Endothelial cell (in vitro differentiated cells): Measurements from ENCODE around the genes DMAC1 and PSIP1.

DNA sequence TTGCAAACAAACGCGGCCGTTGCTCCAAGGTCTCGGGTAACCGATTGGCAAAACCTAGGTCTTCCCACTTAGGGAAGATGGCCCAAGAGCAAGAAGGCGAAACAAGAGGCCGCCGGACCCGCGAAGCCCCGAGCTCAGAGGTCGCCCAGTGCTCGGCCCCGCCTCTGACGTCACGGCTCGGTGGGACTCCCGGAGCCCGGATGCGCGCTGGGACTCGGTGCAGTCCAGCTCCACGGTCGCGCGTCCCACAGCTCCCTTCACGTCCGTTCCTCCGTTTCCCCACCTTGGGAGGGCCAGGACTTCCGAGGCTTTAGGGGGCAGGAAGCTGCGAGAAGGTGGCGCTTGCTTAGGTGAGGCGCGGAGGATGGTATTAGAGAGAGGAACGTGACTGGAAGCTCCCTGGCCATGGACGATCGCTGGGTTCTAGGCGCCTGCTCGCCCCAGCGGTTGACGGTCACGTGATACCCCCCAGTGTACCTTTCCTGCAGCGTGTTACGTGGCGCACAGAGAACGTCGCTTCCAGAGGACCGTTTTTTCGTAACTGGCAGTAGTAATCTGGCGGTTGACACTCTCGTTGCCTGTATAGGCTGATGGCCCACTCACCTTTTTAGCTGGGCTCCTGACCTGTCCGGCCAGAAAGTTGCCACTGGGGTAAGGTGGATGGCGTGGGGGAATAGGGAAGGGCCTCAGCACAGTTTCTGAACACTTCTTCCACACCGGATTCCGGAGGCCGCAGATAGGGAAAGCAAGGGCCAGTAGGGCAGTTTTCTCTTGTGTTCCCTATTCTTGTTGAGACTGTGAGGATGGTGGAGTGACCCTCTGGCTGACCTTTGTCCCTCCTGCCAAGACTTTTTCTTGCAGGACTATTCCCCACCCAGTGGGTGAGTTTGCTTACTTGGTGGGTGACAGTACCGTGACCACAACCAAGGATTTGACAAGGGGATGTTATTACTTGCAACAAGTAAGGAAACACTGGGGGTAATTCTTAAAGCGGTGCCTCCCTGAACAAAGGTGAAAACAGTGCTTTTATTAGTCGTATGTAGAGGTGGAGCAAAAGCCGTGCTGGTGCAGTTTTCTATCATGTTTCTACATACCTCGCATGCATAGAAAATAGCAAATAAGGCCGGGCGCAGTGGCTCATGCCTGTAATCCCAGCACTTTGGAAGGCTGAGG lies 41.4 kb upstream of the KDM4C start:
- PRO-cap: bidirectional peak, plus-strand start at position 213 of the sequence, minus-strand start at position 150 of the sequence

- PRO-cap: bidirectional peak, plus-strand start at chr9:7799452, minus-strand start at chr9:7799353; bidirectional peak, plus-strand start at chr9:7799958, minus-strand start at chr9:7799778
Measured at GRCh38 chr9:7799091-7800233, at the start of gene DMAC1. TSS of gene DMAC1 (minus strand) at chr9:7799778.

- PRO-cap: no peak
Measured at GRCh38 chr9:8058243-8058442, 258.6 kb upstream of the DMAC1 start.

DNA sequence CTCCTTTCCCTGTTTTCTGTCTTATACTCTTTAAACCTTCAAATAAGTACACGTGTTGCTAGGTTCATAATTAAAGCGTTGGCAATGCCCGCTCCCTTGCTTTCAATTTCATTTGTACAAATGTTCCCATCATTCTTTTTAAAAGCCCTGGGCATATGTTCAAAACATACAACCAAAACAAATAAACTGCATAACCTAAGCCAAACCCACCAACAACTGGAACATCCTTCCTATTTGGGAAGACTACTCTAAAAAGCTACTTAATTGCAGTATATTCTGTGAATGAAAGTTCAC lies 1071.4 kb upstream of the DMAC1 start:
- PRO-cap: no peak

DNA sequence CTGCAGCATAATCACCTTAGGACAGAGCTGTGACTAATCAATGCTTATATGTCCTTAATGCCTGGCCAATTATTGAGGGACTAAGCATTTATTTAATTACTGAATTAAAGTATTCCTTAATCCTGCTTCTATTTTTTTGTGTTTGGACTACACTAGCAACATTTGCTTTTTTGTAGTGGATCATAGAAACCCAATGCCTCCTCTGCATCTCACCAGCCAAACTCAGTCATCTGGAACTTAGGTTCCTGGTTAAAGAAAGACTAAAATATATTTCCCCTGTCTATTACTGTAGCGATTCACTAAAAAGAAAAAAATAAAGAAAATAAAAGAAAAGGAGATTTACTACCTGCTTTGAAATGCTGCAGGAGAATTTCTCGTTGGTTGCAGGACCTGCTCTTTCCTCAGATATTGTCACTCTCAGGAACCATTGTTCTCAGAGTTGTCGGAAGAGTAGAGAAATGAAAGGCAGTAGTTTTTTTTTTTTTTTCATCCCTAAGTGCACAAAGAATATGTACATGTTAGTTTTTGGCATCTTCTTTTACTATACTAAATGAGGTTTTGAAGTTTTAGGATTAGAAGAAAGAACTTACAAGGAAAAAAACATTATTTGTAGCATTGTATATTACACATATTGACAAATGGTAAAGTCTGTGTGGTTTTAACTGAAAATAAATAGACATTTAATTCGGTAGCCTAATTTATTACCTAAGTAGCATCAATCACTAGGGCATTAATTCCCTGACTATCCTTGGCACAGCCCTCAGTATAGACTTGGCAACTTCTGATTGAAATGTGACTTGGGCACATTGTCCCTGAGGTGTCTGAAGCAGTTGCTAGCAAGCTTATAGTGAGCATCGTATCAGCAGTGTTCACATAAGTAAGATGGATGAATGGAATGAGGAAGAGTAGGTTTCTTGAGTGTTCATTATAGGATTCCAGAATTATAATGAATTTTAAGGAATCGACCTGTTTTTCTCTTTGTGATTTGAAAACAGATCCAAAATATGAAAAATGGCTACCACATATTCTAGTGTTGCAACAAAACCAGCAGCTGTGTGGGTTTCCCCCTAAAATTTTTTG lies 15.8 kb downstream of the LURAP1L start:
- PRO-cap: no peak

DNA sequence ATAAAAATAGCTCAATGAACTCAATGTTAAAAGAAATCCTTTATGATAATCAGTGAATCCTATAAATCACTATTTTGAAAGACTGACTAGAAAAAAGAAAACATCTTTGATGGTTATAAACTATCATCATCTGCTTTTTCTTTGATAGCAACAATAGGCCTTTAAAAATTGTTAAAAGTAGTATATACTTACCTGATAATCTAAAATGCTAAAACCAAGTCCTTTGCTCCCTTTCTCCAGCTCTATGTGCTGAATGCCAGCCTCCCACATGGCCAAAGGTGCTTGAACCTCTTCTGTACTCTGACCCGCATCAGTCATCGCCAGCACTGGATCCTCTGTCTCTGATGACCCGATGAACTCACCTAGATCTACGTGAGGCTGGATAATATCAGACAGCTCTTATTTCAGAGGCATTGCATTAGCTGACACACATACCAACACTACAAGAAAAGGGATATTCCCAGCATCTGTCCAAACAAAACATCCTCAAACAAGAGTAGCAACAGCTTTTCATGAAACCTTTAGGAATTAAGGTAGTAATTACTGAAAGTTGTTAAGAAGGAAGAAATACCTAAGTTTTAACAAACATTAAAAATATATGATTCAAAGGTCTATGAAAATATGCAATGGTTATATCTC lies 89.5 kb downstream of the MPDZ start:
- PRO-cap: no peak

GRCh38 chr9:14212829-14213240 lies 101.1 kb downstream of the NFIB start:
- PRO-cap: no peak

DNA sequence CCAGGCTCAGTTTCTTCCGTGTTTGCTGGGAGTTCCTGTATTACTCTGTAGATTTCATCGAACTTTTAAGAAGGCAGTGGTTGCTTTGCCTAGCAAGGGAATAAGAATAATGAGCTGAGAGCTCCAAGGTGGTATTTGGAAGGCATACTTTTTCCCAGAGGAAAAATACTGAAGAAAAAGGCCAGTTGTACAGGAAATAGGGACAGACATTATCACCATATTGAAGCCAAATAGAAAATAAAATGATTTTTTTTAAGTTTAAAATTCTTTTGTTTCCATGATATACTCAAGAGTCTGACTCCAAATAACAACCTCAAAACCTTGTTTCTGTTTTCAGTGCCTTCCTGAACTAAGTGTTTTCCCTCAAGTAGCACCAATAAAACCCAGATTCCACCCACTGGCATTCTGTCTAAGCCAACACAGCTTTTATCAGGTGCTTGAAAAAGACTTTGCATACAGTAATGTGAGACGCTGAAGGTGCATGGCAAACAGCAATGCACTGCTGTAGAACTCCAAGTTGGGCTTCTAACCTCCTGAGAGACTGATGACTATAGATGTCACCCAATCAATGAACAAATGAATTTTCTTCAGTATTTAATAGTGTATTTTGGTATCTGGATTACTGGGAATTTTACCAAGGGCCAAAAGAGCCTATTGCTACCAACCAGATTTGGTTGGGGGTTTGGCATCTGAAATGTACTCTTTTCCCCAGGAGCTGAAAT lies 95.8 kb downstream of the NFIB start:
- PRO-cap: no peak

- PRO-cap: no peak
Measured at GRCh38 chr9:14221526-14222061, 92.3 kb downstream of the NFIB start.

DNA sequence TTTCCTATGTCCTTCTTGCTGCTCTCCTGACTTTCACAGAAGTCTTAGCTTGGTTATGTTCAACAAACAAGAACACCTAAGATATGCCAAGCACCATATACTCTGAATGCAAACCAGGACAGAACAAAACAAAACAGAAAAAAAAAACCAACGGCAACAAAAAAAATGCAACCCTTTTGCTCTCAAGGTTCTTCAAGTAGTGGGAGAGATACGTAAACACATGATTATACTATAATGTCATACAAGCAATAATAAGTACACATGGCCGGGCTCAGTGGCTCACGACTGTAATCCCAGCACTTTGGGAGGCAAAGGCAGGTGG lies 68.7 kb downstream of the NFIB start:
- PRO-cap: no peak

DNA sequence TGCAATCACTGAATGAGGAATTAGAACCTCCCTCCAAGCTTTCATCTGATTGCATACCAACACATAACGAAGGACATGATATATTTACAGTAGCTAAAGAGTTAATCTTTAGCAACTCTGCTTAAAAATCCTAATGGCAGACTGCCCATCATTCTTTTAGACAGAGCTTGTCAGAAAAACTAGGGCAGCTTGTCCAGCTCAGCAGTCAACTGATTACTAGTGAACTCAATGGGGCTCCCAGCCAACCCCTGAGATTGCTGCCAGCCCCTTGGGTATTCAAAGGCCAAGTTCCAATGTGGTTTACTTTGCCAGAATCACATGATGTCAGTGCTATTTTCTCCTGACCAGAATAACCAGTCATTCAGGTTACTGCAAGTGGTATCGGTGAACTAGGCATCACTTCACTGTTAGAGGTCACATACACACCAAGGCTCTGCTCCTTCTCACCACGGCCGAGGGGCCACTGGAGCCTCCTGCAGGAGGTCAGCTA lies 62.7 kb downstream of the NFIB start:
- PRO-cap: no peak

DNA sequence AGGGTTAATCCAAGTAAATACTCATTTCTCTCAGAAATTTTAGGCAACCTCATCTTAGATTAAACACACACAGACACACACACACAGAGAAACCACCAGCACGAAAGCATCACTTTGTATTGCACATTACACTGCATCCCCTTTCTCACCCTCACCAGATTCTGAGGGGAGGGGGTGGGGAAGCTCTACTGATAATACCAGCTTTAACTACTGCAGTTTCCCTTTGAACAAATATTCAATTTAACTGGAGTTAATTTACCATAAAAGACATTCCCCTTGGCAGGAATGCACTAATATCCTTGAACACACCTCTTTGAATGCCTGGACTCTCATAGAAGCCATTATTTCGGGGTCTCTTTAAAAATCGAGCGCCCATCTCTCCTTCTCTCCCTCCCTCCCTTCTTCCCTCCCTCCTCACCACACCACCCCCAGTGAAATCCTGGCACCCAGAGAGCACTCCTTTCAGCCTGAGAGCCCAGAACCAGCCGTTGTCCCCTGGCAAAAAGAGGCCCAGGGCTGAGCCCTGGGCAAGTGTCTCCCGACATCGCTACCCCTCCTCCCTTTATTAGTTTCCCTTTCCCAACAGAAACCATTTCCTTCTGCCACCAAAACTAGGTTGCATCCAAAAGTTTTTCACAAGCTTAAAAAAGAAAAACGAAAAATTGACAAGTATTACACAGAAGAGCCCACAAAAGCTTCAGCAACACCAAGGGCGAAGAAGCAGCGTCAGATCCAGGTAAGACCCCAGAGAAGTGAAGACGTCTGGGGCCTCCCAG lies 2.9 kb upstream of the NFIB start:
- PRO-cap: bidirectional peak, plus-strand start at position 78 of the sequence, minus-strand start outside the sequence

GRCh38 chr9:14320766-14321502 lies 7.0 kb upstream of the NFIB start:
- PRO-cap: no peak

DNA sequence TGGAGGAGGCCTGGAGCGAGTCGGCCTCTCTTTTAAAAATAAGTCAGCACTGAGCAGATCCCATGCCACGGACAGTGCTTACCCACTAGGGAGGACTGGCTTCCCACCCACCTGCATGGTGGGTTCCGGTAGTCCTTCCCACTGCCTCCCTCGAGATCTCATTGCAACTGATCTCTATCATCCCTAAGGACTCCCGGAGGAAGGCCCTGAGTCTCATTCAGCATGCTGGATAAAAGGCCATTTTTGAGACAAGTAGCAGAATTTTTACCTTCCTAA lies 155.9 kb downstream of the ZDHHC21 start:
- PRO-cap: no peak

DNA sequence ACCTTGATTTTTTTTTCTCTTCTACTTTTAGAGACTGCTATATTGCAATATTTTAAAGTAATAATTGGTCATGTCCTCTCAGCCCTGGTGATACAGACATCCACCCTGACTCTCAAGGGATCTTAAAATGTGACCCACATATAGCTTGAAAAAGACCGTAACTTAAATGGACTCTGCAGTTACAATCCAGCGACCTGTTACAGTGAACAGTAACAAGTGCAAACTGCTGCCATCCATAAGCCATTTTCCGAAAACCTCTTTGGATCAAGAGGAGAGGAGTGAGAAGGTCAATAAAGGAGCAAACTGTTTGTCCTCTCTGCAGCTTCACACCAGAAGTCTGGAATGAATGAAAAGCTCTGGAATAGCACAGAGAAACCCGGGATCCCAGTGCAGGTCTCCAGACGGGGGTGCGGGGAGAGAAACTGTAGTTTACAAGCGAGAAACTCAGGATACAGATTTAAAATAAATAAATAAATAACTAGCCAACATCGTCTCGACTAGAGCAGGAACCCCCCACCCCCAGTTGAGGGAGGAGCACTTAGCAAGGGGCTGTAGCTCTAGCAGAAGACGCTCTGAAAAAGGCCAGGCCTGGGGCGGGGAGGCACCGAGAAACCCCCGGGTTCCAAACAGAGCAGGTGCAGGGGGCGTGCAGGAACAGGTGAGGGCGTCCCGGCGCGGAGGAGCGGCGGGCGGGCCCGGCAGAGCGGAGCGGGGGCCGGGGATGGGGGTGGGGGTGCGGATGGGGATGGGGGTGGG lies 615 bp downstream of the ZDHHC21 start:
- PRO-cap: unidirectional peak, plus-strand start at position 522 of the sequence

DNA sequence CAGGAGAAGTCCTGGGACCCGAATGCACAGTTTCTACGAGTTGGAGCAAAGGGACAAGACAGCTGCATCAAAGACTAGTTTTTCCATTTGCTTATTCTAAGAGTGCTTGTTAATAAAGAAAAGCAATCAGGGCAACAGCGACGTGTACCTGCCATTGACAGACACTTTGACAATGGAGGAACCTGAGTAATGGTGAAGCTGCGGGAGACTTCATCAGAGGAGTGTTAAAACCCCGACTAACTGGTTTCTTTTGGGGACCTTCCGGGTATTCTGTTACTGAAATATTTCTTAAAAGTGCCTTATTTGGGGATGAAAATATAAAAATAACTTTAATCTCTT lies 651 bp downstream of the SNAPC3 start:
- PRO-cap: no peak

DNA sequence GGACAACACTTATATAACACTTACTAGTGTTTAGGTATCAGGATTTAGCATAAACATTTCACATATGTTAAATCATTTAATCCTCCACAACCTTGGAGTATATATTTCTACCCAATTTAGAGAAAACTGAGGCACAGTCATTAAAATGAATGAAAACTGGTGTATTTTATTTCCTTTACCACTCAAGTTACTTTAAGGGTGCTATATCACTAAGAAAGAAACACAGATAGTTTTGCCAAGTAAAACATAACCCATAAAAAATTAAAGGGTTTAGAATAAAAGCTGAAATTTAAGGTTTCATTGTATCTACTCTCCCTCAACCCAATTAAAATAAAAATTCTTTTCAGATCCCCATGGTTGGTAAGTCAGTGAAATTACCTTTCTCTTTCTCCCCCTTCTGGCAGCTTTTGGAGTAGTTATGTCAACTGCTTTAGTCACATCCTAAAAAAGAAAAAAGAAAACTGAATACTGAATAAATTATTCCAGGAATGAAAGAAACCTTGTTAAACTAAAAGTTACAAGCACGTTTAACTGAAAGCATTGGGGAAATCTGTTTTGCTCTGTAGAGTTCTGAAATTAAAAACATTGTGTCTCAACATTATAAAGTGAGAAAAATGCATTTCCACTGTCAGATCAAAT lies 25.0 kb downstream of the PSIP1 start:
- PRO-cap: no peak

DNA sequence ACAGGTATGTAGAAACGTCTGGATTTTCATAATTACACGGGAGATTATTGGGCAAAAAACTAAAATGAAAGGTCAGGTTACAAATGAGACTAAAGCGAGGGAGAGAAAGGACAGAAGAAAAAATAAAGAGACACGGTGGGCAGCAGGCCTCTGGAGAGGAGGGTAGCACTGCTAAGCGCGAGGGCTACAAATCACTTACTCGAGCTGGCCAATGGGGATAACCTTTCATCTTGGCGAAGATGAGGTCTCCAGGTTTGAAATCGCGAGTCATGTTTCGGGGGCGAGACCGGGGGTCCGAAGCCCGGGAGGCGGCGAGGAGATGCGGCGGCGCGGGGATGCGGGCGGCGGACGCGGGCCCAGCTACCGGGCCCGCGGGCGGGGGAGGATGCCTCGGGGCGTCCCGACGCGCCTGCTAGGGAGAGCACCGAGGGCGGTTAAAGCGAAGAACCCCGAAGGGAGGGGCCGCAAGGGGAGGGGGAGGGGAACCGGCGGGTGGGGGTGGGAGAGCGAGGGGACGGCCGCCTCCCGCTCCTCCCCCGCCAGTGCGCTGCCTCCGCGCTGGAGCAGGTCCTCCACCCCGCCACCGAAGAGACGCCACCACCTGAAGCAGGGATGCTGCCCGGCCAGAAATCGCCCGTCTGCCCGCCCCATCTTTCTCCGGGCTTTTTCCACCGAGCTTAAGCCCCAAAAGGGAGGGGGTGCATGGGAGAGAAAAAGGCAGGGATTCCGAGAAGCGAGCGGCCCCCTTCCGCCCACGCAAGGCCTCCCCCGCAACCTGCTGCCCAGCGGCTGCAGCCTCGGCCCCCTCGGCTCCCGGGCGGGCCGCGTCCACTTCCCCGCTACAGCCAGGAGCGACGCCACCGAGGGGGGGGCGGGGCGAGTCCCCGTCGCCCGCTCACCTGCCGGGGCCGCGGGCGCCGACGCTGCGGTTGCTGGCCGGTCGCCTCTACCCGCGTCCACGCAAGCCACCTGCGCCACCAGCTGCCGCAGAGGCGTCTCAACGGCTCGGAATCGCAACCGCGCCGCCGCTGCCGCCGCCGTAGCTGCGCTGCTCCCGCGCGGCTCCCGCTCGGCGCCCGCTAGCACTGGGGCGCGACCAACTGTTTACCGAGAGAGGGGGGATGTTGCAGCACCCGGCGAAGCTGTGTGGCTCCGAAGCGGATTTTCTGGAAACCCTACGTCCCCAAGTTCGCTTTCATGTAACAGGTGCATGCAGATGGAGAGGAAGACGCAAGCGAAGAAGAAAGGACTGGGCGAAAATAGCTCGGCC lies at the start of gene PSIP1:
PSIP1 (minus strand) TSS at position 1,053 of the 1,270 bp plus-strand sequence.
- PRO-cap: bidirectional peak, plus-strand start outside the sequence, minus-strand start at position 1,053 of the sequence

- PRO-cap: no peak
Measured at GRCh38 chr9:15578790-15579074, 25.9 kb downstream of the CCDC171 start.

DNA sequence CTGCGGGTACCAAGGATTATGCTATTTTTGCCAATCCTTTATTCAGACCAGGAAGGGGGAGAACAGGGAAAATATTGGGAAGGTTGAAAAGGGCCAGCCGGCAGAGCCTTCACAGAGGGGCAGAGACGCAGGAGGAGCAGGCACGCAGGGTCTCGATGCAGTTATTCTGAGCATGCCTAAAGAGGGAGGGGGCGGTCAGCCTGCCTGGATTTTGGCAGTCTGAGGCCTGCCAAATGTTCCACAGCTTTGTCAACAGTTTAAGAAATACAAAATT lies 553.5 kb downstream of the BNC2 start:
- PRO-cap: no peak